ENCODE data around the gene GLG1.

- PRO-cap = no peak
These were observed 44.6 kb upstream of the ZFHX3 start for GRCh38 chr16:73092328-73093031.

- PRO-cap = no peak
These were observed 135.6 kb upstream of the ZFHX3 start for GRCh38 chr16:73183336-73184104.

DNA sequence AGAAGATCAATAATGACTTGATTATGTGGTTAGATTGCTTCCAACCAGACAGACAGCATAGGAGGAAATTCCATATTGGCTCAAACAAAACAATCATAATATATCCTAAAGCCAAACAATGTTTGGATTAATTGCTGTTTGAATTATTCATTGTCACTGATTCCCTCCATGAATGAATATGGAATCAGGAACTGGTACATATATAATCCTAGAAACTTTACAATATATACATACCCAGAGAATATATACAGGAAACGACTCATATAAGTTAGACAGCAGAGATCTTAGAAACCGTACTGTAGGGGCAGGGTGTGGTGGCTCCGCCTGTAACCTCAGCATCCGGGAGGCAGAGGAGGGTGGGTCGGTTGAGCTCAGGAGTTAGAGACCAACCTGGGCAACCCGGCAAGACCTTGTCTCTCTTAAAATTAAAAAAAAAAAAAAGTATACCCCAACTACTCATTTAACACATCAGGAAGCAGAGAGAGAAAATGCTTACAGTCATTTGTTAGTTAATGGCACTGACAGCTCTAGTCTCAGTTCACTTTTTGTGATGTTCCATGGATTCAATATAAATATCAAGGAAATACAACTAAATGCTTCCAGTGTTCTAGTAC lies 5.8 kb downstream of the GLG1 start:
- PRO-cap = no peak

- PRO-cap = bidirectional peak, plus-strand start at chr16:74606691, minus-strand start at chr16:74606626; bidirectional peak, plus-strand start at chr16:74607211, minus-strand start at chr16:74607097
These were observed at the start of gene GLG1 for GRCh38 chr16:74606112-74607334. TSS of gene GLG1 (minus strand) at chr16:74607114.

GRCh38 chr16:74748578-74748974 lies 26.0 kb downstream of the FA2H start:
- PRO-cap = no peak

GRCh38 chr16:74760202-74760917 lies 14.3 kb downstream of the FA2H start:
- PRO-cap = no peak

DNA sequence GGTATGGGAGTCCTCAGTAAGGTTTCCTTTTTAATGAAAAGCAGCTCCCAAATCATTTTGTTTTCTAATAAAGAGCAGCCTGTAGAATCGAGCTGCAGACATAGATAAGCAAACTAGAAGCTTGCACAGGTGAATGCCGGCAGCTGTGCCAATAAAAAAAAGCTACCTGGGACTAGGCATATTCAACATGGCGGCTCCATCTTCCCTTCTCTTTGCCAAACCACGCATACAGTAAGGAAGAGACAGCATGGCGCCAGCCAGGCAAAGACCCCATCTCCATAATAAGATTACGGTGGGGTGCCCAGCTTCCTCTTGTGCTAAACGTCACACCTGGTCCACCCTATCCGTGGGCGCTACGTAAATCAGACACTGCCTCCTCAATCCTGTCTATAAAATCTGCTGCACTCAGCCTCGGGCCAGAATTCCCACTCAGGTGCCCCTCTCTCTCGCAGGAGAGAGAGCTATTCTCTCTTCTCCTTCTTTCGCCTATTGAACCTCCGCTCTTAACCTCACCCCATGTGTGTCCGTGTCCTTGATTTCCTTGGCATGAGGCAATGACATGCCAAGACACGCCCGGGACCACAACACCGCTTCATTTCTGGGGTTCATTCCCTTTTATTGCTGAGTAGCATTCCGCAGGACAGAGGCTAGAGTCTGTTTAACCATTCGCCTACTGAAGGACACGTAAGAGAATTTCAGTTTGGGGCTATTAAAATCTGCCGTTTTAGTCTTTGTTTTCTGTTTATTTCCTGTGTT lies 92.9 kb upstream of the FA2H start:
- PRO-cap = unidirectional peak, plus-strand start at position 419 of the sequence

DNA sequence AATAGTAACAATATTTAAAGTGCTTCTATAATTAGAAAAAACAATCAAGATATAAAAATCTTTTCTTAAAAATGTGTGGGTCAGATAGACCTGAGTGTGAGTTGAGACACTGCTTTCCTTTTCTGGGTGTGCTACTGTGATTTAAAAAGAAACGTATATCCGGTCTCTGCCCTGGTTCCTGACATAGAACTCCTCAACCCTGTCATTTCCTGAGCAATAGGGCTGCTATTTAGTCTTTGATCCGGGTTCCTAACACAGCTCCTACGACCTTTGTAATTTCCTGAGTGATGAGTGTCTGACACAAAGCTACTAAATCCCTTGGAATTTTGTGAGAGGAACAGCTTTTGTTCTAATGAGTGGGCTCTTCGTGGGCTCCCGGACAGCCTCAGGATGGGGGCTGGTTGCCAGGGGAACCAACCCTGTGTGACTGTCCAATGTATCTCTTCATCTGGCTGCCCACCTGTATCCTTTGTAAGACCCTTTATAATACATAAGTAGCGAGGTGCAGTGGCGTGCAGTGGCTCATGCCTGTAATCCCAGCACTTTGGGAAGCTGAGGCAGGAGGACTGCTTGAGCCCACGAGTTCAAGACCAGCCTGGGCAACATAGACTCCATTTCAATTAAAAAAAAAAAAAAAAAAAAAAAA lies 94.0 kb upstream of the FA2H start:
- PRO-cap = unidirectional peak, minus-strand start at position 124 of the sequence

- PRO-cap = no peak
These were observed 63.2 kb downstream of the WDR59 start for GRCh38 chr16:74921268-74922484.

DNA sequence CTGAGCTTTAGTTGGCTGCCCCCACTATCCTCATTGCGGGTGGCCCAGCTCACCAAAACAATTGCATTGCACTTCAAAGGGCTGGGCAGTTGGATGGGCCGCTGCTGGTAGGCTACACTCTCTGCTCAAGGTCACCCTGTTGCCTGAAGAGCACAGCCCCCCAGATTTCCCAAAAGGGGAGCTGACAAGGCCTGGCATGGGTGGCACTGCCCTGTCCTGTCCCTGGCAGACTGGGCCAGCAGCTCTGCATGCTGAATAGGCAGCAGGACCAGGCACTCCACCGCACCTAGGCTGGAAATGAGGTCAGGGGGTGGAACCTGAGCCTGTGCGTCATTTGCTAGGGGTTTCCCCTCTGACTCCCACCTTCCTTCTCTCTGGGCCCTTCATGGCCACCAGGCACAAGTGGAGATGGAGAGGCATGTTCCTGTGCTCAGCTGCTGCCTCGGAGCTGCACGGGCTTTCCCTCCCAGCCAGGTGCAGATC lies 18.2 kb downstream of the LDHD start:
- PRO-cap = no peak

DNA sequence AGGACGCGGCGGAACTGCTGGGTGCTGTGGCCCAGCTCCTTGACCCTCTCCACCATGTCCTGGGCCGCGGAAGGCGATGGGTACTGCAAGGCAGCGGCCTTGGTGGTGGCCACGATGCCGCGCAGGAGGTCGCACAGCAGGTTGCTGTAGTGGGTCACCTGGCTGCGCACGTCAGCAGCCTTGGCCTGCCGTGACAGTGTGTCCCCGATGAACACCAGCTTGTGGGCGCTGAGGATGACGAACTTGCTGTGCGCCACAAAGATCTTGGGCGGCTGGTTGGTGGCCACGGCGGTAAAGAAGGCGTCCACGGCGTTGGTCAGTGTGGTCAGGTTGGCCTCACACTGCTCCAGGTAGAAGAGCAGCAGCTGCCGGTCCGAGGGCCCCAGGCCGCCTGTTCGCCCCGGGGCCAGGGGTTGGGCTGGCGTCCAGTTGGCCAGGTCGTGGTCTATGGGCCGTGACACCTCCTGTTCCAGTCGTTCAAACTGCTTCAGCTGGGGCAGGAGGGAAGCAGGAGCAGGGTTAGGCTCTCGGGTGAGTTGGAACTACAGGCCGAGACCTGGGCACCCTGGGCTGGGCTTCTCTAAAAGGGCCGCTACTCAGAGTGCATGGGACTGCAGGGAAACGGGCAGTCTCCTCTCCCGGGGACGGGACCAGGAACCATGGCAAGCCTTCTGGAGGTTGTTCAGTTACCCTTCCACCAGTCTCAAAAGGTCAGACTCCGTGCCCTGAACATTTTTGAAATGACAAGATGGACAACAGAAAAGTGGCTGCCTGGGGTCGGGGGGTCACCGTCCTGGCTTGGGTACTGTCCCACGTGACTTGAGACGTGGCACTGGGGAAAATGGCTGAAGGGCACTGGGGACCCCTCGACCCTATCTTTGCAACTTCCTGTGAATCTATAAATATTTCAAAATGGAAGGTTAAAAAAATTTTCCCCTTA lies 11.0 kb downstream of the CTRB1 start:
- PRO-cap = no peak

DNA sequence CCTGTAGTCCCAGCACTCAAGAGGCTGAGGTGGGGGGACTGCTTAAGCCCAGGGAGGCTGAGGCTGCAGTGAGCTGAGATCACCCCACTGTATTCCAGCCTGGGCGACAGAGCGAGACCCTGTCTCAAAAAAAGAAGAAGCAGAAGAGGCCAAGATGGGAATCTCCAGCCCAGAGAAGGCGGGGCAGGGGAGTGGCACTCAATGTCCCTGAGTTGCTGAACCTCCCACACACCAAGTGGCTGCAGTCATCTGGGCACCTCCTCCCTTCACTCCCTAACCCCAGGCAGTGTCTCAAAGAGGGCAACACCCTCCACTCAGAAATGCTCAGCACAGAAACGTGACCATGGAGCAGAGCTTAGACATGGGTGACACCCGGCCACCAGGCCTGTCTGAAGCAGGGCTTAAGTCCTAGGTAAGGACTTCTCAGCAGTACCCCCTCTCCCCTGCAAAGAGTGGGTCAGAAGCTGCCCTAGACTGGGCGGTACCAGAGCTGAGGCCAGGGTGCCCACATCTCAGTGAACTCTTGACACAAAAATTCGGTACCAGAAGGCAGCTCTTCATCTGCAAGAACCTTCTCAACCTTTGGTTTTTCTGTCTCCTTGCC lies 36.3 kb upstream of the BCAR1 start:
- PRO-cap = no peak

DNA sequence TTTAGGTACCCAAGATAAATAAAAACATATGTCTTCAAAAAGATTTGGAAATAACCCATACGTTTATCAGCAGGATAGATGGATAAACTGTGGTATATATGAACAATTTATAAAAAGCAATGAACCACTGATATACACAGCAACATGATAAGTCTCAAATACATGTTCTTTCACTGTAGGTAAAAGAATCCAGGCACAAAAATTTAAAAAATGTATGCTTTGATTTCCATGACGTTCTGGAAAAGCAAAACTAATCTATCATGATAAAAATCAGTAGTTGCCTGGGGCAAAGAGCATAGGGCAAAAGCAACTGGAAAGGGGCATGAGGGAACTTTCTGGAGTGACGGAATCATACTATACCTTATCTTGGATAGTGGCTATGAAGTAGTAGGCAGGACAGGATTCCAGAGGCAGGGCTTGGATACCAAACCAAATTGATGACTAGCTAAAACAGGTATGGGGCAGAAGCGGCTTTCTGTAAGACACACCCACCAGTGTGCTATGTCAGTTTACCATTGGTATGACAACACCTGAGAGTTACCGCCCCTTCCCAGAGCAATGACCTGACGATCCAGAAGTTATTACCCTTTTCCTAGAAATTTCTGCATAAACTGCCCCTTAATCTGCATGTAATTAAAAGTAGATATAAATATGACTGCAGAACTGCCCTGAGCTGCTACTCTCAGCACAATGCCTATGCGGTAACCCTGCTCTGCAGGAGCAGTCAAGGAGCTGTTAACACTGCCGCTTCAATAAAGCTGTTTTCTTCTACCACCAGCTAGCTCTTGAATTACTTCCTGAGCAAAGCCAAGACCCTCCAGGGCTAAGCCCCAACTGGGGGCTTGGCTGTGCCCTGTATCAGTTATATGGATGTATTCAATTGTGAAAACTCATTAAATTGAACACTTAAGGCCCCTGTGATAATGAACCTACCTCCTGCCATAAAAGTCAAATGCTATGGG lies 56.7 kb downstream of the CFDP1 start:
- PRO-cap = no peak

- PRO-cap = no peak
These were observed 52.3 kb downstream of the CFDP1 start for GRCh38 chr16:75380841-75381559.

- PRO-cap = no peak
These were observed 50.5 kb downstream of the CFDP1 start for GRCh38 chr16:75382879-75383128.

GRCh38 chr16:75483107-75483757 lies 12.0 kb downstream of the CHST6 start:
- PRO-cap = no peak

DNA sequence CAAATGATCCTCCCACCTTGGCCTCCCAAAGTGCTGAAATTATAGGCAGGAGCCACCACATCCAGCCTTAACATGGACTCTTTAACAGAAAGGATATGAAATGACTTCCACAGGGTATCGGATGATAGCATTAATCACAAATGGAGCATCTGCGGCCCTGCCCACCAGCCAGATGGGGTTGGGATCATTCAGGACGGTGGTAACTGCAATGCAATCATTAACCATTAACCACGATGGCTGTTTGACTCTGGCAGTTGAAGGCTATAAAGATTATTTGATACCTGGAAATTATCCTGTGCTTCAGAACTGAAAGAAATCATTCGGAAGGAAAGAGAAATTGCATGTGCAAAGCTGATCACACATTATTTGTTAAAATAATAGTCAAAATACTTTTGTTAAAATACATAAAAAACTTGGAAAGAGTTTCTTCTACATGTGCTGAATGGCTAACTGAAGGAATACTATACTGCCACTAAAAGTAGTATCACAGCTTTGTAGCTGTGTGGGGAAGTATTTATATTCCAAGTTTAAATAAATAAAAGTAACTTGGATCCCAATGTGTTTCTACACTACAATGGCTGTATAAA lies 5.4 kb upstream of the CHST5 start:
- PRO-cap = no peak

GRCh38 chr16:75590965-75591470 lies 24.8 kb downstream of the GABARAPL2 start:
- PRO-cap = no peak

GRCh38 chr16:75620149-75620934 lies 2.7 kb downstream of the ADAT1 start:
- PRO-cap = no peak

DNA sequence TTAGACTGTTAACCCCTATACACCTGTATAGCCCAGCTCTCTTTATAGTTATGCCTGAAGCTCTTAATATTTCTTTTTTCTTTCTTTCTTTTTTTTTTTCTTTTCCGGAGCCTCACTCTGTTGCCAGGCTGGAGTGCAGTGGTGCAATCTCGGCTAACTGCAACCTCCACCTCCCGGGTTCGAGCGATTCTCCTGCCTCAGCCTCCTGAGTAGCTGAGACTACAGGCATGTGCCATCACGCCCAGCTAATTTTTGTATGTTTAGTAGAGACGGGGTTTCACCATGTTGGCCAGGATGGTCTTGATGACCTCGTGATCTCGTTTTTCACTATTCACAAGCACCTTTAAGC lies 15.8 kb downstream of the CNTNAP4 start:
- PRO-cap = no peak